ENCODE data around the genes ATL1 and NIN.

DNA sequence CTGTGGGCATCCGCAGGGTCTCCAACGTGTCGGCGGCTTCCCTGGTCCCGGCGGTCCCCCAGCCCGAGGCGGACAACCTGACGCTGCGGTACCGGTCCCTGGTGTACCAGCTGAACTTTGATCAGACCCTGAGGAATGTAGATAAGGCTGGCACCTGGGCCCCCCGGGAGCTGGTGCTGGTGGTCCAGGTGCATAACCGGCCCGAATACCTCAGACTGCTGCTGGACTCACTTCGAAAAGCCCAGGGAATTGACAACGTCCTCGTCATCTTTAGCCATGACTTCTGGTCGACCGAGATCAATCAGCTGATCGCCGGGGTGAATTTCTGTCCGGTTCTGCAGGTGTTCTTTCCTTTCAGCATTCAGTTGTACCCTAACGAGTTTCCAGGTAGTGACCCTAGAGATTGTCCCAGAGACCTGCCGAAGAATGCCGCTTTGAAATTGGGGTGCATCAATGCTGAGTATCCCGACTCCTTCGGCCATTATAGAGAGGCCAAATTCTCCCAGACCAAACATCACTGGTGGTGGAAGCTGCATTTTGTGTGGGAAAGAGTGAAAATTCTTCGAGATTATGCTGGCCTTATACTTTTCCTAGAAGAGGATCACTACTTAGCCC lies 958 bp downstream of the MGAT2 start:
- PRO-cap: no peak

- PRO-cap: no peak
Observed at GRCh38 chr14:49633328-49633779, 1.7 kb downstream of the DNAAF2 start.

DNA sequence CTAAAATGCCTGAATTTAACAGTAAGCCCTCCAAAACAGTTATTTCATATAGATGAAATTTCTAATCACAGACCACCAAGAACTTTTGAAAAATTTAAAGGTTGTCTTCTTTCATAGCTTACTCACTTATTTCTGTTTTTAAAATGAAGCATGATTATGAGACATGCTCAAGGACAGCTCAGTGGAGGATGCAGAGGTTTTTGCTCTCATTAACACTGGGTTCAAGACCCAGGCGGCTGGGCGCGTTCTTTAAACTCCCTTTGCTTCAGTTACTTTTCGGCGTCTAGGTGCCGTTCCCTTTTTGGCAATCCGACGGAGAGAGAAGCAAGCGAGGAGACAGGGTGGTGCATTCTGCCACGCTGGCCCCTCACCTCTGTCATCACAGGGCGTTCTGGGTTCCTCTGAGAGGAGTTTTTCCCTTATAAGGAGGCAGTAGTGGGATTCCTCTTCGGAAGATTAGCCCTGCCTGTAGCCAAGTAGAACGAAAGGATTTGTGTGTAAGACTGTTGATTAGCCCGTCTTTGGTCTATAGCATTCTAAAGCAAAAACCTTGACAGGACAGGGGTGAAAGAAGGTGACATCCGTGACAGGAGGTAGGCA lies 8.9 kb upstream of the NEMF start:
- PRO-cap: no peak

DNA sequence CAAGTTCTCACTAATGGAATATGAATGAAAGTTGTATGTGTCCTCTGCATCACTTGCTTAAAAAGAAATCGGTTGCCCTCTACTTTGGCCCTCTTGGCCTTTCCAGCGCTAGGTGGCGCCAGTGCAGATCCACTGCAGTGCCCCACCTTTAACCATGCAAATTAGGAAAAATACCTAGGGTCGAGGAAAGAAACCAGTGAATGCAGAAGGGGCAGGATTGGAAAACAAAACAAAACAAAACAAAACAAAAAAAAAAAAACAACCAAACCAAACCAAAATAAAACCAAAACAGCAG lies 12.8 kb upstream of the NEMF start:
- PRO-cap: no peak

- PRO-cap: no peak
Observed at GRCh38 chr14:49962227-49963321, 69.7 kb downstream of the ARF6 start.

DNA sequence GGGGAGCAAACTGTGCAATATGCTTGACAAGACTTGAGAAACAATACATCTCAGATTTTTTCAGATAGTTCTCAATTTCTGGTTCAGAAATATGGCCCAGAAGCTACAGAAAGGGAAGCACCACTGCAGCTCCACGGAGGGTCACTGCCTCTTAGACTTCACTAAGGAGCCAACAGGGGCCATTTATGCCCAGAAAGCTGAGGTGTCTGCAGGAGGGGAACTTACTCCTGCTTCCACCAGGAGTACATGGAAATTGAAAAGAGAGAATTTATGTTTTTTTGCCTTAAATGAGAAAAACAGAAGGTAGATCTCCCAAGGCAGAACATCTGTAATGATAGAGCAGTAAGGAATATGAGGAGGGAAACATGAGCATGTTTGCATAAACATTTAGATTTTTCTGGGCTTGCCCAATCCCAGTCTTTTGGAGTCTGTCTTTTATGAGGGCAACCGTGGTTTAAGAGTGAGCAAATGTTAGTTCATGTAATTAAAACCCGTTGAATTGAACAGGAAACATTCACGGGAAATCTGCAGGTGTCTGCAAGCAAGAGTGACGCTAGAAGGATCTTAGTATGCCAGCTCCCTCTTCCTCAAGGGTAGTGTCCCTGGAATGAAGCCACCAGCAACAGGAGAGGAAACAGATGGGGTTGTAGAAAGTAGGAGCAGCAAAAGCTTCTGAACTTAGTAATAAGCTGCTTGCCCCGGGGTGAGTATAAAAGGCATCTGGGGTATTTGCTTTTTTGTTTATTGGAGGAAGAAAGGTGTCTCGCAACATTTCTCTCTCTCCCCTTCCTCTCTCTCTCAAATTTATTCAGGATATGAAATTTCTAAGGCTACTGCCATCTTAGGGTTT lies 79.3 kb downstream of the ARF6 start:
- PRO-cap: no peak

- PRO-cap: no peak
Observed at GRCh38 chr14:49976899-49977734, 84.2 kb downstream of the ARF6 start.

- PRO-cap: no peak
Observed at GRCh38 chr14:49999063-49999782, 106.3 kb downstream of the ARF6 start.

- PRO-cap: no peak
Observed at GRCh38 chr14:50010809-50011245, 105.5 kb downstream of the VCPKMT start.

DNA sequence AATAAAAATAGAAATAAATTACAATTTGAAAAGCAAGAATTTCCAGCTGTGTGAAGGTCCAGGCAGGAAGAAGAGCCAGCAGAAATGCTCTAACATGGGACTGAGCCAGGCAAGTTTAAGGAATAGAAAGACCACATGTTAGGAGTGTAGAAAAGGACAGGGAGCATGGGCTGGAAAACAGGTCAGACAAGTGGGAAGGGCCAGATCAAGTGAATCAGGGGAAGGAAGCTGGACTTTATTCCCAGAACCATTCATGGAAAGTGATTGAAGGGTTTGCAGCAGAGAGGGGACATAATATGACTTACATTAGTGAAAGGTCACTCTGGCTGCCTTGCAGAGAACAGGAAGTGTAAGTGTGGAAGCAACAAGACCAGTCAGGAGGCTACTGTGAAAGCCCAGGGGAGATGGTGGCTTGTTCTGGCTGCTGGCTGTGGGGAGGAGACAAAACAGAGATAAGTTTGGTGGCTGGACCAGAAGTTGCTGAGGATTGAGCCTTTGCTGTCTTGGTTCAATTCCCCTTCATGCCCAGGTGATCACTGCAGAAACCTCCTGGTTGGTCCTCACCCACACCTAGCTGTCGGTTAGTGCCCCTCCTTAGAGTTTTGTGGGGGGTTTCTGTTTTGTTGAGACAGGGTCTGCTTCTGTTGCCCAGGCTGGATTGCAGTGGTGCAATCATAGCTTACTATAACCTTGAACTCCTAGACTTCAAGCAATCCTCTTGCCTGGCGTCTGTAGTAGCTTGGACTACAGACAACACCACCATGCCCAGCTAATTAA lies 69.0 kb downstream of the VCPKMT start:
- PRO-cap: no peak

DNA sequence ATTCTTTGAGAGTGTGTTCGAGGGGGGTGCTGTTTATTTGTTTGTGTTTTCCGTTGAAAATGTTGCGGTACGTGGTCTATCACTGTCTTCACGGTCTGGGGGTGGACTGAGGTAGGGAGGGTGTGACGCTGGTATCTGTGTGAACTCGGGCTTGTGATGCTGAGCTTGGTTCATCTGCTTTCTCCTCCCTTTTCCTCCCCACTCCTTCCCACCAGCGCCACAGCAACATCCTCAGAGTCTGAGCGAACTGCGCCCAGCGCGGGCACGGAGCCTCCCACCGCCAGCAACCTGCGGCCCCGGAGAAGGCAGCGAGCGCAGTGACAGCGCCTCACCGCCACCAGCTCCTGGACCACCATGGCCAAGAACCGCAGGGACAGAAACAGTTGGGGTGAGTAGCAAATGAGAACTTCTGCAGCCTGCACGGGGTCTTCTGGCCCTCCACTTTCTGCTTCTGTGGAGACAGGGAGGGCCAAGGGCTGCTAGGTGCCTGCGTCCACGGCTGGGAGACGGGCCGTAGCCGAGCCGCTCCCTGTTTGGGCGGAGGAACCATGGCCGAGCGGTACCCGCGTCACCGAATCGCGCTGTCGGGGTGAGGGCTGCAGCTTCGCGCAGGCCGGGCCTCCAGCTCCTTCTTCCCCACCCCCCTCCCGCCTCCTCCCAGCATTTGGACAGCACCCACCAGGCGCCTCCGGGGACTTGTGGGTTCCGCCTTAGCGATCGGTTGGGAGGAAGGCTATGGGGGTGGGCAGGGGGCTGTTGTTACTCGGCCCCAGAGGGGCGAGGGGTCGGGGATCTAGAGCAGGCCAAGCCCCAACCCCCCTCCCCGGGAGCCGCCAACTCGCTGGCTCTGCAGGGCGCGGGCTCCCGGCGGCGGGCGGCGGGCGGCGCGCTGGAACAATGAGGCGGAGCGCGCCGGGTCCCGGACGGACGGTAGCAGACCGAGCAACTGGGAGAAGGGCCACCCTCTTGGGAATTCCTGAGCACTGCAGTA lies at the start of gene ATL1:
Gene ATL1 (plus strand): TSS at position 234 of the 991 bp plus-strand sequence.
- PRO-cap: unidirectional peak, plus-strand start at position 234 of the sequence

GRCh38 chr14:50633937-50634661 lies 34.0 kb downstream of the SAV1 start:
- PRO-cap: no peak

GRCh38 chr14:50644684-50645263 lies 23.3 kb downstream of the SAV1 start:
- PRO-cap: no peak

DNA sequence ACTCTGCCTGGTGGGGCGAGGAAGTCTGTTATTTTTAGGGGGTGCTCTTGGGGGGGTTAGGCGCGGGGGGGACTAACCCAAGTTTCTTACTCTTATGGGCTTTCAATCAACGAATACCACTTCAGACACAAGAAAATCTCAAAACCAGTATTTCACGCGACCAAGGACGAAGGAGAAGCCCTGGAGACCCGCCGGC lies 600 bp downstream of the SAV1 start:
- PRO-cap: no peak

- PRO-cap: no peak
Observed at GRCh38 chr14:50792483-50793397, 38.2 kb downstream of the NIN start.

- PRO-cap: no peak
Observed at GRCh38 chr14:50829904-50830975, 722 bp downstream of the NIN start.

- PRO-cap: no peak
Observed at GRCh38 chr14:50830976-50831968, at the start of gene NIN. Gene NIN, minus strand, starts transcription at chr14:50831162.

DNA sequence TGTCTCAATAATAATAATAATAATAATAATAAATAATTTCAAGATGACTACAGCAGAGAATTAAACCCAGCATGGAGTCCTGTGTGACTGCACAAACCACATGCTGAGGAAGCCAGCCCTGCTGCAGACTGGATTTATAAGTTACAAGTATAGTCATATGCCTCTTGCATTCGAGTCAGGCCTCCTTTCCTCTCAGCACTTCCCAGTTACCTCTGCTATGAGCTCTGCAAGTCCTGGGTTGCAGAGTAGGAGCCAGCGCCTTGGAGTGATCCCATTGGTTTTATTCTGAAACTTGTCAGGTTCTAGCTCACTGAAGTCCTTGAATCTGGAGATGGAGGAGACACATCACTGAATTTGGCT lies 29.8 kb downstream of the PYGL start:
- PRO-cap: no peak

DNA sequence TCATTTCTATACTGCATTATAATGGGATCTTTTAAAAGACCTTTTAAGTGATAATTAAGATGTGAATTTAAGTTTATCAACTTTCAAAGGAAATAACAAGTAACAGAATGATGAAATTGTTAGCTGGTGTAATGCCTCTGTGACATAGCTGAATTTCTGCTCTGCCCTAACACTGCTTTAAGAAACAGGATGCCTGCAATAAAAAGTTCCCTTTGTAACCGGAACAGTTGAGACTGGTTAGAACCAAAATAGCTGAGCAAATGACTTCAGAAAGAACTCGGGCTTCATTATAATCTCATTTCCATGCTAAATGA lies 23.4 kb upstream of the PYGL start:
- PRO-cap: no peak

DNA sequence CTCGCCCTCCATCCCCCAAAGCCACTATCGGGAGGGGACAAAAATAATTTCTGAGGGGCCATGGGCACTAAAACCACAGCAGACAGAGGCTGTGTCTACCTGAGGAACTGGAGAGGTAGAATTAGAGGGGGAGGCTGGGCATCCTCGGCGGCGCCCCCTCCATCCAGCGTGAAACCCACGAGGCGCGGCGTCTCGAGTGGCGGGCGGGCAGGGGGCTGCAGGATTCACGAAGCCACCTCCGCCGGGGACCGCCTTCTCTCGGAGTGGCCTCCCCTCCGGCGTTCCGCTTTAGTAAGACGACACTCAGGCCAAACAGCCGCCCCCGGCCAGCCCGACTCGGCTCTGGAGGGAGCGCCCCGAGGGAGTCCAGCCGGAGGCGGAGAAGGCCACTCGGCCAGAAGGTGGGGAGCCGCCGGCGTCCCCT lies 585 bp upstream of the FRMD6 start:
- PRO-cap: unidirectional peak, minus-strand start at position 265 of the sequence; unidirectional peak, minus-strand start at position 344 of the sequence

Data from peritoneum (tissue), 1 donor.